Trachea (tissue), 1 donor: ENCODE results near the gene JMJD6.

DNA sequence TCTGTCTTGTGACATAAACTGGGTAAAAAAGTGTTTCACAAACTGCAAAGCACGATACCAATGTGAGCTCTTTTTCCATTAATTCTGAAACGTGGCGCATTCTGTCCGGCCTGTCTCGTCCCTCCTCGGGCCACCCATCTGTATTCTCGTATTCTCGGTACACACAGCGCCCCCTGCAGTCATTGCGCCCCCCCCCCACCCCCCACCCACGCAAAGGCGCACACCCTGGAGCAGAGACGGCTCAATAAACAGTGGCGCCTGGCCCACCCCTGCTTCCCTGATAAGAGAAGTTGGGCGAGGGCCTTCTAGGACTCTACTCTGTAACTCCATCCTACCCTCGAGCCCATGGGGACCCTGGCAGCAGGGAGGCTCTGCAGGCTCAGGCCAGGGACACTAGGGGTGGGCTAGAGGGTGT lies 8.6 kb downstream of the CYGB start:
- PRO-cap: no peak

GRCh38 chr17:76544396-76545057 lies 4.7 kb downstream of the PRCD start:
- PRO-cap: no peak

DNA sequence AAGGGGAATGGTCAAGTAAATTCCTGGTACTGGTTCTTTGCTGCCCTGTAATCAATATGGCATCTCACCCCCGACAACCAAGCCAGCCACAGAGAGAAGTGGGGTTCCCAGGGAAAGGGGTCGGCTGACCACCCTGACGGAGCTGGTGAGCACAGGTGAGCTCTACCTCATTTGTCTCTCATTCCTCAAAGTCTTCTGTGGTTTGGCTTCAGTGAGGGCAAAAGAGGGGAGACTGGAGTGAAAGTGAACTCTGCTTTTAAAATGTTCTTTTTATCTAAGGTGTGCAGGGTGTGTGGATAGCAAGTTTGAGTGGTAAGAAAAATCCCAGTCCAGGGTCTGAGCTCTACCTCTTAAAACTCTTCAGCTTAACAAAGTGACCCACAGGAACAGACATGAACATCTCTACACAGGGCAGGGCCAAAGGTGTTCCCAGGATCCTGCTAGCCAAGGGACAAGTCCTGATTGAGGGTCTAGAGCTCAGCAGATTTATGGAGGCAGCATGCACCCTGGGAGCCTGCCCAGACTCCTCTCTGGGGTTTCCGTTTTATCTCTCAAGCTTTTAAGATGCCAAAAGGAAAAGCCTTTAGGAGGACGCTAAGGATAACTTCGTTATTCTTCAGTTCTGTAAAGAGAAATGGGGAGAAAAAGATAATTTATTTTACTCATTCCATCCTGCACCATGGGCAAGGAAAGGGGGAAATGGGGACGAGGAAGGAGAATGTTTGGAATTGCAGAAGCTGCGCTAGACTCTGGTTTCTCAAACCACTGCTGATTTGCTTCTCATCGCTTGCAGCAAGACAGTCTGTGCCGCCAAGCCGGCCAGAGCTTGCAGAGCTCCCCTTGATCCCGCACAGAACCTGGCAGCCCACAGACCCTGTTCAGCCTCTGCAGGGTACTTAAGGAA lies 30.3 kb downstream of the MXRA7 start:
- PRO-cap: no peak

- PRO-cap: no peak
These were observed 5.4 kb upstream of the MXRA7 start for GRCh38 chr17:76716047-76716749.

GRCh38 chr17:76726188-76726993 lies at the start of gene JMJD6:
Gene JMJD6, minus strand, starts transcription at chr17:76726606.
- PRO-cap: bidirectional peak, plus-strand start at chr17:76726868, minus-strand start at chr17:76726606

DNA sequence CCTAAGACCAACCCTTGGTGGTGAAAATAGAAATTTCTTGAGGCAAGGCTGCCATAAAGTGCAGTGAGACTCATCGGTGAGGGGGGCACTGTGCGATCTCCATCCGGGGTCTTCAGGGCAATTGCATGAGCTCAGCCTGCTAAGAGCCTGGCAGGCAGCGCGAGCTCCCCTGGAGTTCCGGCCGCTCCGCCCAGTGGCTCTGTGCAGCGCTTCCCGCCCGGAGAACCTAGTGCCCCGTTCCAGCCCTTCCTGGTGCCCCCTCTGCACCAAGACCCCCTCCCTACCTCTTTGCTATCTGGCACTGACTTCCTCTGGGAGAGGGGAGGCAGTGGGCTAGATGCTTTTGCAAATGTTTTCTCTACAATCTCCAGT lies 101.2 kb downstream of the MGAT5B start:
- PRO-cap: no peak

DNA sequence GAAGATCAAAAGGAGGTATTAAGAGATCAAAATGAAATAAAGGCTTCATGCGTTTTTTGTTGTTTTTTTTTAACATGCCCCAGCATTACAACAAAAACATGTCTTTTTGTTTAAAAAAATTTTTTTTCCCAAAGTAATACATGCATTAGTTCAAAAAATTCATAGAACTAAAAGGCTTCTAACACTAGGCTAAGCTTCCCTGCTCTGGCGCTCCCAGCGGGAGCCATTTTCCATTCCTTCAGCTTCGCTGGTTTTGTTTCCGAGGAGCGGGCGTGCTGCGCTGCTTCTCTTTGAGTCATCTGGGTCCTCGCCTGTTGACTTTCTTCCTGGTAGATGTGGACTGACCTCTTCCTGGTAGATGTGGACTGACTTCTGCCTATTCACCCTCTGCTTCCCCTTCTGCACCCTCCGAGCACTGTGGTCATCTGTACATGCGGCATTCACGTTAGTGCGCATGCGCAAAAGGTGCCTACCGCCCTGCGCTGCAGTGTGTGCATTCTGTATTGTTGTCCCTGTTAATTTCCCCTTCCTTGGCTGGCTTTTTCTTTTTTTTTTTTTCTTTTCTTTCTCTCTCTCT lies 40.8 kb upstream of the SEC14L1 start:
- PRO-cap: no peak

- PRO-cap: no peak
These were observed 22.3 kb downstream of the SEC14L1 start for GRCh38 chr17:77162959-77163579.

DNA sequence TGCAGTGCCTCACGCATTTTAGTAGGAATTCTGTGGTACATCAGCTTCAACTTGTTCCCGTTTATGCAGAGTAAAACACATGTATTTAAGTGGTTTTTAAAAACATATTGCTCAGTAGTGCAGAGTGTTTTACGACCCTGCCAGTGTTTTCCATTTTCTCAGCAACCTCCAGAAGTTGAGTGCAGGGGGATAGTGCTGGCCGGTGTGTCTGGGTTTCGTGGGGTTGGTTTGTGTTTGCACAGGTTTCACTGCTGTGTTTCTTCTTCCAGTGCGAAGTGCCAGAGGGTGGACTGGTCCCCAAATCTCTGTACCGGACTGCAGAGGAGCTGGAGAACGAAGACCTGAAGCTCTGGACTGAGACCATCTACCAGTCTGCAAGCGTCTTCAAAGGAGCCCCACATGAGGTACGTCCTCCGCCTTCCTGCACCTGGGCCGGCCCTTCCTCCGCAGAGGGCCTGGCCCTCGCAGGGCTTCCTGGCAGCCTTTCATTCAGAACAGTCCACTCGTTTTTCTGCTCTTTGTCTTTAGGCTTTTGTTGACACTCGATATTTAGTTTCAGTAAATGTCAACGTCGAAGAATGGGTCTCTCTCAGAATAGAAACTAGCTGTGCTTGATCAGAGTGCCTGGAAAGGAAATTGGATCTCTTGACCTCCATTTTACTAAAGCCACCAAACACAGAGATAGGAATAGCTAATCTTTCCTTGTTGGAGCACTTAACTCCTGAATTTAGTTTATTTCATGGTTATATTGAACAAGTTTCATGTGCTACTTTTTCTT lies 68.5 kb downstream of the SEC14L1 start:
- PRO-cap: no peak

DNA sequence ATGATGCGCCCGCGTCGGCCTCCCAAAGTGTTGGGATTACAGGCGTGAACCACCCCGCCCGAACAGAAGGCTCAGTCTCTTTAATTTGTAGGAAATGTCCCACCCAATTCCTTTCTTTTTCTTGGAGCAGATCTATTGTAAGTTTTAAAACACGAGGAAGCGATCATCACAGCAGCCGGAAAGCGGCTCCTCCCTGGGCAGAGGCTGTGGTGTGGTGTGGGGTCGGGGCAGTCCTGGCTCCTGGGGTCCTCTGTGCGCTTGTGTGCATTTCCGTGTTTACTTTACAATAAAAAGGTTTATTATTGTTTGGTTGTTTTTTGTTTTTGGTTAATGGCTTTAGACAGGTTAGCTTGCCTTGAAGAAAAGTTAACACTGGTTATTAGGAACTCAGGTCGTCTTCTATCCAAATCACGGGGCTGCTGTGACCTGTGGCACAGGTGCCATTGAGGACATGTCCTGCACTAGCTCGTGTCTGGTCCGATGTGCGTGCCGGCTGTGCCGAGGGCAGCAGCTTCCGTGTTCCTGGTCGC lies 57.5 kb upstream of the SEPTIN9 start:
- PRO-cap: unidirectional peak, plus-strand start at position 230 of the sequence

- PRO-cap: no peak
These were observed 7.1 kb upstream of the SEPTIN9 start for GRCh38 chr17:77274106-77274650.

DNA sequence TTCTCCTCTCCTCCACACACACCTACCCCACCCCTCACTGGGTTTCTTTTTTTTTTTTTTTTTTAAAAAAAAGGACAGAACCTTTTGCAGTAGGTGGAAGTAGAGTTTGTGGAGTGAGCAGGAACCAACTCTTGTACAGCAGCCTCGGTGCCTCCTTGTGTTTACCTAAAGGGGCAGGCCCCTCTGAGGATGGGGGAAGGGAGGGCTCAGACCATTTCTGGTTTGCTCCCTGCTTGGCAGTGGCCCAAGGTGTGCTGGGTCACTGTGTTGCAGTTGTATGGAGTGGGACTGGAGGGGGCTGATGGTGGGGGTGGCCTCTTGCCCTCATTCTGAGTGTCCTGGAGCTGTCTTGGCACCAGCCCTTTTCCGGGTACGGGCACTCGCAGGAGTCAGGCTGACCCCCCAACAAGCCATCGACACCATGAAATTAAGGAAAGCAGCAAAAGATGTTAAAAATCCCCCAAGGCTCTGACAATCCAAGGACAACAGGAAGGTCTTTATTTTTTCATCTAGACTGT lies 1.9 kb downstream of the SEPTIN9 start:
- PRO-cap: no peak

DNA sequence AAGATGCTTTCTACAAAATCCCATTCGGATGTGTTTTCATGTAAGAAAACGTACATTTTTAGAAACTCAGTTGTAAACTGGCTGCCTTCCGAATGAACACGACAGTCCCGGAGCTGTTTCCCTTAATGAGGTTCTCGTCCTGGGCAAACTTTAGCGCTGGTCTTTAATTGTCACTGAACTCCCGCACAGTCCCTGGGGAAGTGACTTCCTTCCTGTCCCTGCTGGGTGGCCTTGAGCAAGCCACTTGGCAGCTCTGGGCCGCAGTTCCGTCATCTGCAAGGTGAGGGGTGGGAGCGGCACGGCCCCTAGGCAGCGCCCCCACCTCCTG lies 41.1 kb downstream of the SEPTIN9 start:
- PRO-cap: no peak

DNA sequence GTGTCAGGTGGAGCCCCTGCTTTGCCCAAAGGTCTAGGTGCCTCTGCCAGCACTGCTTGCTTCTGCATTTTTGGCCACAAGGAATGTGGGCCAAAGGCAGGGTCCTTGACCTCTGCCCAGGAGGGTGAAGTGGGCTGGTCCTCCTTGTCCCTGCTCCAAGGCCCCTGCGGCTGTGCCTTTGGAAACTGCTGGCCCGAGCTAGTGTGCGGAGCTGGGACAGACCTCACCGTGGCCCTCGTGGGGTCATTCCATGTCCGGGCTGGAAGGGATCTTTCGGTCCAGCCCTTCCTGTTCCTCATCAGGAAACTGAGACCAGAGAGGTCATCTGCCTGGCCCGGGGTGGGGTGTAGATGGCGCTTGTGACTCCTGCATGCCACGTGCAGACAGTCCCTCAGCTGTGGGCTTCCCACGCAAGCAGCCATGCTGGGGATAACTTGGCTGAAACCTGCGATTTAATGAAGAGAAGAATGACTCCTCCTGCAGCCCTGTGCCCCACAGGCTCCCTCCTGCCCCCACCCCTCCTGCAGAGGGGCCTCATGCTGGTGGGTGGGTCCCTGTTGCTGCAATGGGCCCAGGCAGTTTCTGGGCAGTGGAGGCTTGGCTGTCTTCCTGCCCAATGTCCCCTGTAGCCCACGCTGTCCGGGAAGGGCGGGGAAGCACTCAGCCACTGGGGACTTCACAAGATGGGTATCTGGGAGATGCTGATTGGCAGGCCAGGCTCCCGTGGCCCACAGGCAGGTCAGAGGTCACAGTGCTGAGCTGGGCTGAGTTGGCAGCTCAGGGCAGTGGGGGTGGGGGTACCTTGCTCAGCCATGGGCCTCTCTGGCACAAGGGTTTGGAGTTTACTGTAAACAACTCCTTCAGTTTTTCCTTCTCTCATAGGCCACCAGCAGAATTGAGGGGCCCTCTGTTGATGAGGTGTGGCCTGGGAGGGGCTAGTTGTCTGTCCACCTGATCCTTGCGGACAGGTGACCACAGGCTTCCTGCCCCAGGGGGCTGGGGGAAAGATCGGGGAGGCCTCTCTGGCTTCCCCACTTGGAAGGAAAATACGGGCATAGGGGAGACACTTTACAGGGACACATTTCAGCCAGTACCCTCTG lies 104.8 kb downstream of the SEPTIN9 start:
- PRO-cap: no peak

DNA sequence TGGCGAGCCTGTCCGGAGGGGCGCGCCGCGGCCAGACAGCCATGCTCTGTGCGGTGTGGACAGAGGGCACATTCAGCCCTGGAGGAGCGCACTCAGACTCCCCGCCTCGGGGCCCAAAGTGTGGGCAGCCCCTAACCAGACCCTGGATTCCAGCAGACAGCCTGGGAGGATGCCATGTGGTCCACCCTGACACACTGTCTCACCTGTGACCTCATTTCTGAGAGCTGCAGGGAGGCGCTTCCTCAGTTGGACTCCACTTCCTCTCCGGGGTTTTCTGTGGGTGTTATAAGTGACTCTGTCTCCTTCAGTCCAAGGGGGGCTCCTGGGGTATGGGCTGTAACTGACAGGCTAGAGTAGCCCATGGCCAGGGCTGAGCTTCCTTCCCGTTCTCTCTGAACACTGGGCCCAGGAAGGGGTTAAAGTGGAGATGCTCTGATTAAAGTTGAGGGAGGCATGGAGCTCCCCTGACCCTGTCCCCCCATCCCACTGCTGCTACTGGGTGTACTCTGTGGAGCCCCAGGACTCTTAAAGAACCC lies 128.5 kb downstream of the SEPTIN9 start:
- PRO-cap: no peak

DNA sequence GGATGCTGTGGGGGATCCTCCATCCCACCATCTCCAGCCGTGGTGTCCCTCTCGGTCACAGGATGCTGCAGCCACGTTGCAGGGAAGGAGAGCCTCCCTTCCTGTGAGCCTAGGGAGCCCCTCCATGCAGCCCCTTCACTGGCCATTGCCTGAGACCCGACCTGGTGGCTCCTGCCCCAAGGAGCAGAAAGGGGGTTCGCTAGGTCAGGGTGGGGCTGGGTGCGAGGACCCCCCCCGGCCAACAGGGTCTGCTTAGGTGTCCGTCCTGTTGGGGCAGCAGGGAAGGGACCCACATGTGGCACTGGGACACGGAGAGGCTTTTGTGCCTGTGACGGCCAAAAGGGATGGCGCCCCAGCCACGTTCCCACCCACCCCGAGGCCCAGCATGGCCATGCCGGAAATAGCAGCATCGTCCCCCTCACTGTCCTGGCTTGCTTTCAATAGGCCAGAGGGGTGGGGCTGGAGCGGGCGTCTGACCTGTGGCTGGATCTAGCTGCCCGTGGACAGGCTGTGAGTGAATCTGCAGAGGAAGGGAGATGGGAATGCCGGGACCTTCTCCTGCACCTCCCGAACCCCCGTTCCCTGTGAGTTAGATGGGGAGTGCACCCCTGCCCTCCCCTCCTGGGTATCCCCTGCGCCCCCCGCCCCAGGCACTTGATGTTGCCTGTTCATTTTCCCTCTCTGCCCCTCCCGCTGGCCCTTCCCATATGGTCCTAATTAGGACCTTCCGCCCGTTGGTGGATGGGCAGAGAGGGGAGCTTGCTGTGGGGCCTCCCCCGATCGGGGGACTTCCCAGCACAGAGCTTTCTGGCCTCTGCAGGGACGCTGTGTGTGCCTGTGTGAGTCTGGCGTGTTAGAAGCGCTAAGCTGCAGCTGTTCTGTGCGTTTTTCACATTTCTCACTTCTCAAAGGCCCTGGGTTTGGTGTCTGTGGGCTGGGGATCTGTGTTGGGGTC lies 152.1 kb downstream of the SEPTIN9 start:
- PRO-cap: no peak

DNA sequence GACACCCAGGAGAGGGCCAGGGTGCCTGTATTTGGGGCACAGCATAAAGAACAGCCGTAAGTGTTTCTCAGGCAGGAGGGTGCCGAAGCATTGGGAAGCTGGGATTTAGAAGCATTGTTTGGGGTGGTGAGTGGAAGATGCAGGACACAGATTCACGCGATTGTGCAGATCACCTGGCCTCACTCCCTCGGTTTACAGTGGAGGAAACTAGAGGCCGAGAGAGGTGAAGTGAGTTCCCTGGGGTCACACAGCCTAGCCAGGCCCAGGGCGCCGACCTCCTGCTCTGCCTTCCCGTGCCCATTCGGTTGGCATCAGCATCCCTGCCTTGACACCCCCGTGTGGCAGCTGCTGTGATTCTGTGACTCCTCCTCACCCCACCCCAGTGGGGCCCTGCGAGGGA lies 155.5 kb downstream of the SEPTIN9 start:
- PRO-cap: no peak

- PRO-cap: no peak
These were observed 157.3 kb downstream of the SEPTIN9 start for GRCh38 chr17:77438410-77439274.

DNA sequence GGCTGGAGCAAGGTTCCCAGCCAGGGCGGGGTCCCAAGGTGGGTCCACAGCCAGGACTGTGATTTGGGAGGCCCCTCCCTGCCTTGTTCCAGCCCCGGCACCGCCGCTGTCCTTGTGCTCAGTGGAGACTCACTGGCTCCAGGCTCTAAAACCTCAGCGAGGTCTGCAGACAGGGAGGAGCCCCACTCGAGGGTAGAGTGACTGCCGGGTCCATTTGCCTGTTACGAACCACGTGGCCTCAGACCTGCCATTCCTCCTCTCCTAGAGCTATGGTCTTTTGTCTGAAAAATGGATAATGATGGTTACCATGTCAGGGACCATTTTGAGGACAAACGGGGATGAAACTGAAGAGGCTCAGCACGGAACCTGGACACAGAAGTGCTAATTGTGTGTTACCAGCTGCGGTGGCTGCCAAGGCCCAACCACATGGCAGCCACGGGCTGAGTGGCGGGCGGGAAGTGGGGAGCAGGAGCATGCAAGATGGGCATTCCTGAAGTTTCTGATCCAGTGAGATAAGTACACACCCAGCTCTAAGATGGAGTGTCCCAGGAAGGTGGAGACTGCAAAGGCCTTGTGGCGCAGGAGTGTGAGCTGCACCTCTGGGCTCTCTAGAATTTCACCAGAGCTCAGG lies 177.1 kb downstream of the SEPTIN9 start:
- PRO-cap: no peak

DNA sequence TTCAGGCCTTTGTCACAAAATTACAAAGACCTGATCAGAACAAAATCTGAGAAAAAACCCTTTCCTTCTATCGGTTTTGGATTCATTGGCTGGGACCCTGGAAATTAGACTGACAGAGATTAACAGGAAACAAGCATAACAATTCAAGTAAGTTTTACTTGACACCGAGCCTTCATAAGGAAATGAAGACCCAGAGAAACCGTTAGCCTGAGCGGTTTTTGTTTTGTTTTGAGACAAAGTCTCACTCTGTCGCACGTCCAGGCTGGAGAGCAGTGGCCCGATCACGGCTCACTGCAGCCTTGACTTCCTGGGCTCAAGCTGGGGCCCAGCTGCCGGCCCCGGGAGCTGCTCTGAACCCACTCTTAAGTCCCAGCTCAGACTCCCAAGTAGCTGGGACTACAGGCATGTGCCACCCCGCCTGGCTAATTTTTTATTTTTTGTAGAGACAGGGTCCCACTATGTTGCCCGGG lies 180.8 kb downstream of the SEPTIN9 start:
- PRO-cap: no peak